Skin of body (tissue), 2 donors: Measurements from ENCODE around the genes TYW5, SPATS2L and AOX1.

- RAMPAGE, long total RNA, result no peak
Observed at GRCh38 chr2:199366391-199367098, 91.2 kb downstream of the SATB2 start.

DNA sequence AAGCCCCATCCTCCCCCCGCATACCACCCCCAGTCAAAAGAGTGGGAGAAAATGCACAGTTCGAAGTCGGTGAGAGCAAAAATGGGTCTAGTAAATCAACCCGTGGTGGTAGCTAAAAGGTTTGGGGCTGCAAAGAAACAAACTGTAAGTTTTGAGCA, 2.3 kb upstream of the SATB2 start:
- RAMPAGE, long total RNA, result no peak

DNA sequence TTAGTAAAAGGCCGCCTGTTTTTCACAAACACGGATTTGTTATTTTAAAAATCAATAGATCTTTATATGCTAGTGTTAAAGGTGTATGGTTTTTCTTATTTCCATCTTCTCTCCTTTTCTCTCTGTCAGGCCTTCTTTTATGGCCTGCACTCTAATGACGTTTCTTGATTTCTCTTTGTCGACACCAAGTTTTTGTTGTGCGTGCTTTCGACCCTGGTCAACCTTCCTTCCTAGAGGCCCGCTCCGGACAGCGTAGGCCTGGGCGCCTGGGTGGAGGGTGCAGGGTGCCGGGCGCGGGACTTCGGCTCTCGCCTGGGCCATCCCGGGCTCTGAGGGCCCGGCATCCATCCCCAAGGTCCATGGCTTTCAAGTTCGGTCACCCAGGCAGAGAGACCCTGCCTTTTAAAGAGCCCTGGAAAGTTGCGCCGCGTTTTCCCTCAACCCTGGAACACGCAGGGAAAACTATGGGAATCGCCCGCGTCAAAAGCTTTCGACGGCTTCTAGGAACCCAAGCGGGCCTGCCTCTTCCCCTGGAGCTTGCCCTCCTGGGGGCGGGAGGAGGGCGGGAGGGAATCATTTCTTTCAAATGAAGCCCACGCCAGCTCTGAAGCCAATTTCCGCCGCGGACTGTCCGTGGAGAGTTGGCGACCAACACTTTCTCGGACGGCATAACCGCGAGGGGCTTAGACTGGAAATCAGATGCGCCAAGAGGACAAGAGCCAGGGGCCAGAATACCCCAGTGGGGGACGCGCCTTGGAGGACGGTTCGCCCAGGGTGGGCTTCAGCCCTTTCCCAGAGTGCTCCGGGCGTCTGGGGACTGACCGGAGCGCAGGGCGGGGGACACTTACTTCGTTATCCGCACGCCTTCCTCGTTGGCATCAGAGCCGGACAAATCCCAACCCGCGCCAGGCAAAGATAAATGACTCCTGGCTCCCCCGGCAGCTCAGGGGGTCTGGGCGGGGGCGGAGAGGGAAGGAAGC, 4.3 kb upstream of the SATB2 start:
- RAMPAGE, long total RNA, result no peak

GRCh38 chr2:199954921-199955905, at the start of gene TYW5:
Gene TYW5 (minus strand): TSS chr2:199955491.
- RAMPAGE, long total RNA, result no peak

- RAMPAGE, long total RNA, result no peak
Observed at GRCh38 chr2:200305831-200306751, at the start of gene SPATS2L. Gene SPATS2L (plus strand): TSS chr2:200306693.

DNA sequence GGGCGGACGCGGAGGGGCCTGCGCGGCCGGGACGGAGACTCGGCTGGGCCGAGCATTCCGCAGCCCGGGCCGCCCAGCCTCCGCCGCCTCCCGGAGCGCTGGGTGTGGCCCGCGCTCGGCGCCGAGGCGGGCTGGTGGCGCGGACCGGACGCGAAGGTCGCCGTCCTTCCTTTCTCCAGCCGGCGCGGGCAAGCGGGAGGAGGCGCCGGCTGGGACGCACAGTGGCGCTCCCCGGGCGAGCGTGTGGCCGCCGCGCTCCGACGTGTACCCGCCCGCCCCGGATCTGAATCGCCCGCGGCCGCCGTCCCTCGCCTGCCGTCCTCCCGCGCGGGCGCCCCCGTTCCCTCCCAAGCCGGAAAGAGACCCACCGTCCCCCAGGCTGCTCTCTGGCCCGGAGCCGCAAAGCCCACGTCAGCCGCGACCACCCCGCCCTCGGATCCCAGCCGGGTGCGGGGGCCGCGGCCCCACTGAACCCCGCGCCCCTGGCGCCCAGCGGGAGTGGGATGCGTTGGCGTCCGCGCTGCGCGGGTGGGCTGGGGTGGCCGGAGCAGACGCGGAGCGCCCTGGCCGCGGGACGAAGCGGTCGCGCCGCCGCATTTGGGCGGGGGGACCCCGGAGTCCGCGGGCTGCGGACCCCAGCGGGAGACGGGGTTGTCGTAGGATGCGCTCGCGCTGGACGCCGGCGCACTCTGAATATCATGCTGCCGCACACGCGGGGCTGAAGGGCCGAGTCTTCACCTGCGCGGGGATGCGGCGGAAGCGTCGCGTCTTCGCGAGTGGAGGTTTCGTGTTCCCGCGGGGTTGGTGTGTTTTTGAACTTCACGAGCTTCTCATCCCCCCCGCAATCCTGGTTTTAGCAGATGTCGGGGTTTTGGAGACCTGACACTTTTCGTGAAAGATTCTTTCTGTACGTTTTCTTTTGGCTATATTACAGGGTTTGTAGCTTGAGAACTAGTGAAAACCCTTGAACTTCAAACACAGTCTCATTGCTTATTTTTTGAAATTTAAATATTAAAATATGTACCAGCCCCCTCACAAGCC, 799 bp downstream of the SPATS2L start:
- RAMPAGE, long total RNA, result no peak

GRCh38 chr2:200309231-200310120, 3.0 kb downstream of the SPATS2L start:
- RAMPAGE, long total RNA, result no peak

DNA sequence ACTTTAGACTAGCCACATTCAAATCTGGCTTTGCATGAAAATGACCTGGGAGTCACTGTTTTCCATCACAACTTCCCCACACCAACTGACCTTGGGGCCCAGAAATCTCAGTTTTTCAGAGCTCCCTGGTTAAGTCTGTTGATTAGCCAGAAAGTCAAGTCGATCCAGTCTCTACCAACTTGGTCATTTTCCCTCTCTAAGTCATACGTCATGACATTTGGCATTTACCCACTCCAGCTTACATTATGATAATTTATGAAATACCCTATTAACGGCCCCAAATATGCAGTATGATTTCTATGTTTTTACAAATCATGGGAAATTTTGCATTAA, 76.9 kb downstream of the SPATS2L start:
- RAMPAGE, long total RNA, result no peak

GRCh38 chr2:200507214-200507517, 2.7 kb downstream of the KCTD18 start:
- RAMPAGE, long total RNA, result no peak

GRCh38 chr2:200585637-200586465, at the start of gene AOX1:
Gene AOX1 (plus strand): TSS chr2:200586014.
- RAMPAGE, long total RNA, result no peak

- RAMPAGE, long total RNA, result no peak
Observed at GRCh38 chr2:200603931-200604465, 18.2 kb downstream of the AOX1 start.

- RAMPAGE, long total RNA, result no peak
Observed at GRCh38 chr2:200741357-200741841, 70.3 kb upstream of the BZW1 start.

- RAMPAGE, long total RNA, result no peak
Observed at GRCh38 chr2:200817936-200818135, 6.1 kb downstream of the BZW1 start.

GRCh38 chr2:200829057-200829721, 17.5 kb downstream of the BZW1 start:
- RAMPAGE, long total RNA, result no peak

- RAMPAGE, long total RNA, result no peak
Observed at GRCh38 chr2:200830578-200830943, 18.9 kb downstream of the BZW1 start.

DNA sequence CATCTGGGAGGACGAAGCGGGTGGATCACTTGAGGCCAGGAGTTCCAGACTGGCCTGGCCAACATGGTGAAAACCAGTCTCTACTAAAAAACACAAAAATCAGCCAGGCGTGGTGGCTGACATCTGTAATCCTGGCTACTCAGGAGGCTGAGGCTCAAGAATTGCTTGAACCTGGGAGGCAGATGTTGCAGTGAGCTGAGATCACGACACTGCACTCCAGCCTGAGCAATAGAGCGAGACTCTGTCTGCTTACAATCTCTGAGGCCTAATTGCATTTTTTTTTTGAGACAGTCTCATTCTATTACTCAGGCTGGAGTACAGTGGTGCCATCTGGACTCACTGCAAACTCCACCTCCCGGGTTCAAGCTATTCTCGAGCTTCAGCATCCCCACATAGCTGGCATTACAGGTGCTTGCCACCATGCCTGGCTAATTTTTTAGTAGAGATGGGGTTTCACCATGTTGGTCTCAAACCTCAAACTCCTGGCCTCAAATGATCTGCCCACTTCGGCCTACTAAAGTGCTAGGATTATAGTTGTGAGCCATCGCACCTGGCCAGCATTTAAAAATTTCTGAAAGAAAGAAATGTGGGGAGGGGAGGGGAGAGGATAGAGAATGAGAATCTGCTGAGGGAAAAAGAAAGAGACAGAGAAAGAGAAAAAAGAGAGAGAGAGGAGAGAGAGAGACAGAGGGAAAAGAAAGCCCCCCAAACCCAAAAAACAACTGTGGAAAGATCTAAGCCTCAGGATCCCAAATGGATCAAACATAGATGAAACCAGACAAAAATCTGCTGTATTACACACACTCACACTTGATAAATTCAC, 12.3 kb downstream of the CLK1 start:
- RAMPAGE, long total RNA, result no peak

DNA sequence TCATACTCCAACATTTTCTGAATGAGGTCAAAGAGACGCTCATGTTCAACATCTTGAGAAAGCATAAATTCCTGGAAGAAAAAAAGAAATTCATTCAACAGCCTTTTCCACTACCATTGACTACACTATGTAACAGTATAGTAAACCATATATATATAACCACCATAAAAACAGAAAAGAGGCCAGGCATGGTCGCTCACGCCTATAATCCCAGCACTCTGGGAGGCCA, 11.2 kb downstream of the CLK1 start:
- RAMPAGE, long total RNA, result no peak

- RAMPAGE, long total RNA, result no peak
Observed at GRCh38 chr2:200861535-200861992, 2.9 kb downstream of the CLK1 start.

DNA sequence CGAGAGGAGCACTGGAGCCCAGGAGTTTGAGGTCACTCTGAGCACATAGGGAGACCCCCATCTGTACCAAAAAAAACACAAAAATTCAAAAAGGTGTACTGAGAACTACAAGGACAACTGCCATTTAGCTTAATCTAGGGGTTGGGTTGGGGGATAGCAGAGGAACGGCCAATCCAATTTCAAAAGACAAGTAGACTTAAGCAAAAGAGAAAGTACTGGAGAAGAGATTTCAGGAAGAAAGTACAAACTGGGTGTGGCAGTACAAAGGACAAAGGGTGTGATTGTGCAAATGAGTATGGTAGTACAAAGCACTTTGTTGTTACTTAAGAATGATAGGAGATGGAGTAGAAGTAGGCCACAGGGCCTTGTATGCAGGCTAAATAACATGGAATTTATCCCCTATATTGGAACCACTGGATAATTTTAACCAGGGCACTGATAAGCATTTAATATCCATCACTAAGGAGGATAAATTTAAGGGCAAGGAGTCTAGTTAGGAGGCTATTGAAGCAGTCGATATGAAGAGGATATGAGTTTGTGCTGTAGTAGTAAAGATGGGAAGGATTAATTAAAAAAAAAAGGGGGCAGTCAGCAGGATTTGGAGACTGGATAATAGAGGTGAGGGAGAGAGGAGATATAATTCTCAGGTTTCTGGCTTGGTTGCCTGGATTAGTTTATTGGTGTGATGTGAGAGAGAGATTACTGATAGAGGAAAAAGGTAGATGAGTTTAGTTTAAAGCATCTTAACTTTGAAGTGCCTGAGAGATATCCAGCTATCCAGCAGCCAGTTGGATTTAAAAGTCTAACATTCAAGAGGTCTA, 4.8 kb upstream of the ORC2 start:
- RAMPAGE, long total RNA, result no peak

DNA sequence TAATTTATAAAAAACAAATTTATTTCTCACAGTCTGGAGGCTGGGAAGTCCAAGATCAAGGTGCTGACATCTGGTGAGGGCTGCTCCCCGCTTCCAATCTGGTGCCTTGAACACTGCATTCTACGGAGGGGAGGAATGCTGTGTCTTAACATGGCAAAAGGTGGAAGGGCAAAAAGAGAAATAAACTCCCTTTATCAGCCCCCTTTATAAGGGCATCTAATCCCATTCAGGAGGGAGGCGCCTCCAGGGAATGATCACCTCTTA, 7.3 kb downstream of the CFLAR start:
- RAMPAGE, long total RNA, result no peak